ENCODE measurements around a stretch of chr5.

- PRO-cap, result bidirectional peak, plus-strand start at chr5:172873216, minus-strand start at chr5:172873116
- RAMPAGE, long total RNA, 2 experiments, result start-site peak on the minus strand in 1 of 2 experiments, at chr5:172873161-172873182 at its widest, 7 reads per replicate
Observed at GRCh38 chr5:172872875-172873640, 39.0 kb downstream of the ERGIC1 start.

DNA sequence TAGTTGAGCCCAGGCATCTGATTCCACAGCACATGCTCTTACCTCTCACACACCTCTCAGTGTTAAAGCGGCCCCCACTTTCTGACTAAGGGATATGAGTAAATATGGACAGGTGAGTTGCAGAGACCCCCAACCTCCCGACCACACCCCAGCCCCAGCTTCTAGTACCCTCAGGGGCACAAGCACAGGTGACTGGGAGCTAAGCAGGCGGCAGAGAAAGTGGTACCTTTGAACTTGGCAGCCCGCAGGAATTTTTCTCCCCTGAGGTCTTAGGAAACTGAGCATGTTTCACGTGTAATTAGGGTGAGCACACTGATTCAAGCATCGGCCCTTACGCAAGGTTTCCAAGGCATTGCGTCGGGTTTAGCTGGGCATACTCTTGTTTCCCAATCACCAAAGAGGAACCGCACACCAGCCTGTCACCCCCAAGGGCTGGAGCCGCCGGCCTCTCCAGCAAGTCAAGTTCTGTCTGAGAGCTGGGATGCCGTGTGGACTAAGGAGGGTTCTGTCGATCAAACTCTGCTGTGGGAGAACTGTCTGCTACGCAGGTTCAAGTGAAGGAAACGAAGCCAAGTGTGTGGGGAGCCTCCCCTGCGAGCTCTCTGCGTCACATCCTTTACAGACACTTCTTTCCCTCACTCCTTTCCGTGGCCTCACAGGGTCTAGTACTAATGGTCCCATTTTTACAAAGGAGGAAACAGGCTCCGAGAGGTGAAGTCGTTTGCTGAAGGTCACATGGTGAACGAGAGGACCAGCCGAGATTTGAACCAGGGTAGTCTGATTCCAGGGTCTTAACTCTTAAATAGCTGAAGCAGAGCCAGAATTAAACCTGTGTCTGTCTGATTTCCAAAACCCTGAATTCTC is 53.0 kb downstream of the ERGIC1 start:
- PRO-cap, result bidirectional peak, plus-strand start at position 456 of the sequence, minus-strand start at position 470 of the sequence
- RAMPAGE, long total RNA, 2 experiments, result no peak in any of the 2 experiments

- PRO-cap, result unidirectional peak, minus-strand start at chr5:172892820
- RAMPAGE, long total RNA, 2 experiments, result no peak in any of the 2 experiments
Observed at GRCh38 chr5:172892479-172893221, 58.6 kb downstream of the ERGIC1 start.

DNA sequence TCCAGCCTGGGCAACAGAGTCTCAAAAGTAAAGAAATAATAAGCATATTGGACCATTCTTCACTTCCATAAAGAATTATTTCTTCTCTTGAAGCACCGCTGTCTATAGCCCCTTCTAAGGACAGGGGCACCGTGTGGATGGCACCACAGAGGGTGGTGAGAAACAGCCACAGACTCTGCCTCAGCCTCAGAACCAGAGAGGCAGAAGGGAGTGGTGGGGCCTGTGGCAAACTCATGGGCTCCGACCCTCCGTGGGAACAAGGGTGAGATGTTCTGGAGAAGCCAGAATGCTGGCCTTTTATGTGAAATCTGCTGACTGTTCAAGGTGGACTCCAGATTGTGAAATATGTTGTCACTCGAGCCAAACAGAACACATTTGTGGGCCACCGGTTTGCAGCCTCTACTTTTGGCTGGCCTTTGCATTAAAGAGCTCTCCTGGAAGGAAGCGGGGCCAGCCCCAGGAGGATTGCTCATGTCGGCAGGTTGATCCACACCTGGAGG is 62.3 kb downstream of the ERGIC1 start:
- PRO-cap, result no peak
- RAMPAGE, long total RNA, 2 experiments, result no peak in any of the 2 experiments

GRCh38 chr5:172918792-172919517 is 40.3 kb upstream of the RPL26L1 start:
- PRO-cap, result no peak
- RAMPAGE, long total RNA, 2 experiments, result no peak in any of the 2 experiments

DNA sequence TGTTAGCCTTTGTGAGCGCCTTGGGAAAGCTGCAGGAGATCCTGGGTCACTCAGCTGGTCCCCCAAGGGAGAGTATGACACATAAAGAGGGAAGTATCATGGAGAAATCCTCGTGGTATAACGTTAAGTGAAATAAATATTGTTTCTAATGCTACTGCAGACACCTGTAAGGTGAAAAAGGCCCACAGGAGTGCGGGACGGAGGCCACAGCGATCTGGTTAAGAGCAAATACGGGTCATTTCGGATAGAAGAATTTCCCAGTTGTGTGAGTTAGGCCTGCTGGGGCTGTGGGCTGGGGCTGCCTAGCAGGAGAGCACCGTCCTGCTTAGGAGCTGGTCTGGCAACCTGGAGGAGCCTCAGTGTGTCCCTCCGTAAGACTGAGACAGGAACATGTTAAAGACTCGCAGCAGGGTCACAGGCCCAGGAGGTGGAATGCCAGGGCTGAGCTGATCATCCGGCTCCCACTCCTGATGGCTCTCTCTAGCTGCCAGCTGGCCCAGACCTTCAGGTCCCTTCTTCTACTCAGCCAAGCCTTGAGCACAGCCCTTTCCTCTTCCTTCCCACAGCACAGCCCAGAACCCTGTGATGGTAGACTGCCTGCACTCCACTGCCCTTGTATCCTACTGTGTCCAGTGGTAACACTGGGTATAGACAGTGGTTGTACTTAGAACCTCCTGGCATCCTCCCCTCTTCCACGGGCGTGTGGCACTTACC is 4.8 kb downstream of the NKX2-5 start:
- PRO-cap, result bidirectional peak, plus-strand start outside the sequence, minus-strand start at position 587 of the sequence
- RAMPAGE, long total RNA, 2 experiments, result no peak in any of the 2 experiments

GRCh38 chr5:173235901-173236486 is 988 bp upstream of the NKX2-5 start:
- PRO-cap, result unidirectional peak, plus-strand start at chr5:173236332
- RAMPAGE, long total RNA, 2 experiments, result no peak in any of the 2 experiments

- PRO-cap, result bidirectional peak, plus-strand start at chr5:173244616, minus-strand start at chr5:173244428
- RAMPAGE, long total RNA, 2 experiments, result start-site peak on the minus strand in 1 of 2 experiments, at chr5:173244625-173244854 at its widest, 5 to 9 reads per replicate
Observed at GRCh38 chr5:173244206-173244995, 9.4 kb upstream of the NKX2-5 start.

DNA sequence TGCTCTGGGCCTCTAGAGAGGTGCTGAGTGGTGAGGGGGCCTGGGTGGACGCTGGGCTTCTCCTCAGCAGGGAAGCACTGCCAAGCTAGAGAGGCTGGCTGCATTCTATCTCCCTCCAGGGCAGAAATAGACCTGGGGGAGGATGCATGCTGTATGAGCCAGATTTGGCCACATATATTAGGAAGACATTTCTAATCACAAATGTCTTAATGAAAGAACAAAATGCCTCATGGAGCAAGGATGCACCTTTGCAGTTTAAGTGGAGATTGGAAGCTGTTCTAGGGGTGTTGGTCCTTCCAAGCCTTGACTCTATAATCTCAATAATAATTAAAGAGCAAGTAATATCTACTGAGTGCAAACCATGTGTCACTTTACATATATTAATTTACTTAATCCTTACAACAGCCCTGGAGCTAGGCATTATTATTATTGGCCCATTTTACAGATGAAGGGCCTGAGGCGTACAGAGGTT is 43.8 kb upstream of the NKX2-5 start:
- PRO-cap, result unidirectional peak, minus-strand start at position 79 of the sequence
- RAMPAGE, long total RNA, 2 experiments, result no peak in any of the 2 experiments

DNA sequence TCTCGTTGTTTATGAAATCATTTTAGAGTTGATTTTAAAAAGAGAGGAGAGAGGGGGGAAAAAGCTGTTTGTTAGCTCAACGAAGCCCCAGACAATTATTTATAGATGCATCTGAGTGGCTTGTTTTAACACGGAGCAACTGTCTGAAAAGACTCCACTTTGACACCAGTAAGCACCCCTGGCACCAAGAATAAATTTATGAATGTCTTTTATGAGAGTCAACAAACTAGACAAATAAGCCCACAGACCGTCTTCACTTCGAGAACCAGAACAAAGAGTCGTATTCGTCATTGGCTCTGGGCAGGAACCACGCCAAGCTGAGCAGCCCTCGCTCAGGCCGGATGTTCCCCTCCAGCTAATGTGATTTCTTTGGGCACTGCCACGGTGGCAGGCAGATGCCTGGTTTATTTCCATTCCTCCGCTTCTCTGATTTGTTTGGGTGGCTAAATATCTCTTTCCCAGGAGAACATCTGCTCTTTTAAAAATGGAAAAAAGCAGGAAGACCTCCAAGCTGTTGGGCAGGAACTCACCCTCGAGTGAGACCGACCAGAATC is 91.9 kb upstream of the STC2 start:
- PRO-cap, result no peak
- RAMPAGE, long total RNA, 2 experiments, result no peak in any of the 2 experiments

- PRO-cap, result no peak
- RAMPAGE, long total RNA, 2 experiments, result no peak in any of the 2 experiments
Observed at GRCh38 chr5:173689600-173690422, 73.4 kb upstream of the BOD1 start.

- PRO-cap, result no peak
- RAMPAGE, long total RNA, 2 experiments, result no peak in any of the 2 experiments
Observed at GRCh38 chr5:173728836-173729236, 112.4 kb upstream of the BOD1 start.

- PRO-cap, result unidirectional peak, plus-strand start at chr5:173919752
- RAMPAGE, long total RNA, 2 experiments, result no peak in any of the 2 experiments
Observed at GRCh38 chr5:173919273-173919839, 31.2 kb downstream of the CPEB4 start.

- PRO-cap, result no peak
- RAMPAGE, long total RNA, 2 experiments, result no peak in any of the 2 experiments
Observed at GRCh38 chr5:173952752-173953166, 36.2 kb upstream of the C5orf47 start.

DNA sequence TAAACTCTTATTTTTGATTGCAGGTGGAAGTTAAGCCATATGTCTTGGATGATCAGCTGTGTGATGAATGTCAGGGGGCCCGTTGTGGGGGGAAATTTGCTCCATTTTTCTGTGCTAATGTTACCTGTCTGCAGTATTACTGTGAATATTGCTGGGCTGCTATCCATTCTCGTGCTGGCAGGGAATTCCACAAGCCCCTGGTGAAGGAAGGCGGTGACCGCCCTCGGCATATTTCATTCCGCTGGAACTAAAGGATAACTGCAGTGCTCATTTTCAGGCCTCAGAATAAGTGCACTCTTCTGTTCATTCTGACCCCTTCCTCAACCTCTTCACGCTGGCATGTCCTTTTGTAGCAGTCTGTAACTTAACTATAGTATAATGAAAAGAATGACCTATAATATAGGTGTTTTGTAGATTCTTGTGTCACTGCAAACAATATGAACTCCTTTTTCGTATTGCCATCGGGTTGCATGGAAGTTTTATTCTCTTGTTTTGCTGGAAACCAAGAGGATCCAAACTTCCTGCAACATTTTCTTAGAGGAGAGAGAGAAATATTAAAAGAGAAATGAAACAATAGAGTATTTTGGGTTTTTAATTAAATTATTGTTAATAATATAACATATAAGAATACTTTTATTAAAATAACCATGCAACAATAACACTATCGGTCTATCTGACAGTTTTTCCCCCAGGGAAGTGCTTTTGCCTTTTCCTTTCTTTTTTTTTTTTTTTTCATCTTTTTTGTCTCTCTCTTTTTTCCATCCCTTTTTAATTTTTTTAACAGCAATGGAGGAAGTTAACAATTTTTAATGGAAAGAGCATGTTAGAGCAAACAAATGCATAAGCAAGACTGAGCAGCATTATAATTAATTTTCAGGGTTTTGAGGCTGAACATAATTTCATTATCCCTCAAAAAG is 32.8 kb upstream of the C5orf47 start:
- PRO-cap, result no peak
- RAMPAGE, long total RNA, 2 experiments, result no peak in any of the 2 experiments

DNA sequence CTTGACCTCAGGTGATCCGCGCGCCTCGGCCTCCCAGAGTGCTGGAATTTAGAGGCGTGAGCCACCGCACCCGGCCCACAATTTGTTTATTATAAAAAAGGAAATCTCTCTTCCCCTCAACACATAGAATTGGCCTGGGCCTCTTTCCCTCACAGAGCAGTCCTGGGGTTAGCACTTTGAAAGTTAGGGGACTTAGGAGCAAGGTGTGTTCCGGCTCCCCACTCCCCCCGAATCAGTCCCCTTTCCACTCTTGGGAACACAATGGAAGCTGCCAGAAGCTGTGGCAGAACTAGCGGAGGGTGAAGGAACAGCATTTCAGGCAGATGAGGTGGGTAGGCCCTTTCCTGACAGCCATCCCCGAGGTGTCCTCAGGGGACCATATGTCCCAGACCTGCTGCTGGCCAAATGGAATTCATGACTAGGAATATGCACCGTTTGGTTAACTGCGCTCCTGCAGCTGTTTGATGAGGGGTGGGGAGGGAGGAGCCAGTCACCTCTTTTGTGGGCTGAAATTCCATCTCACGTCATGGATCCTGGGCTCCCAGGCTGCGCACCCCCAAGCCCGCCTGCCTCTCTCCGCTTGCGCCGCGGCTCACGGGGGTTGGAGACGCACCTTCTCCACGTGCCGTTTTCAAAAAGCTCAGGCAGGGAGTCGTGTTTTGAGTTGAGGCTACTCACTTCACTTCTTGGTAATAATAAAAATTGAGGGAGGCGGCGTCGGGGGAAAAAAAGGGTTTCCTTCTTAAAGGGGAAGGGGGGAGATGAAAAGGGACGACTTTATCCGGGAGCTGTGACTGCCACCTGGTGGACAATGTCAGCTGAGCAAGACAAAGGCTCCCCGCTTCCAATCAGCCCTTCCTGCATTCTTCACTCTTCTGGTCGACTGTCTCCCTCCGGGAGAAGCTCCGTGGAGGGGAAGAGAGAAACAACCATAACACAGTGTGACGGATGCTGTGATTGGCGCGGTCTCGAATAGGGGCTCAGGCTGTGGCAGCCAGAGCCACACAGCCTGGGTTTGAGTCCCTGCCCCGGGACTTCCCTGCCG is 16.1 kb upstream of the C5orf47 start:
- PRO-cap, result bidirectional peak, plus-strand start at position 579 of the sequence, minus-strand start at position 463 of the sequence
- RAMPAGE, long total RNA, 2 experiments, result no peak in any of the 2 experiments

DNA sequence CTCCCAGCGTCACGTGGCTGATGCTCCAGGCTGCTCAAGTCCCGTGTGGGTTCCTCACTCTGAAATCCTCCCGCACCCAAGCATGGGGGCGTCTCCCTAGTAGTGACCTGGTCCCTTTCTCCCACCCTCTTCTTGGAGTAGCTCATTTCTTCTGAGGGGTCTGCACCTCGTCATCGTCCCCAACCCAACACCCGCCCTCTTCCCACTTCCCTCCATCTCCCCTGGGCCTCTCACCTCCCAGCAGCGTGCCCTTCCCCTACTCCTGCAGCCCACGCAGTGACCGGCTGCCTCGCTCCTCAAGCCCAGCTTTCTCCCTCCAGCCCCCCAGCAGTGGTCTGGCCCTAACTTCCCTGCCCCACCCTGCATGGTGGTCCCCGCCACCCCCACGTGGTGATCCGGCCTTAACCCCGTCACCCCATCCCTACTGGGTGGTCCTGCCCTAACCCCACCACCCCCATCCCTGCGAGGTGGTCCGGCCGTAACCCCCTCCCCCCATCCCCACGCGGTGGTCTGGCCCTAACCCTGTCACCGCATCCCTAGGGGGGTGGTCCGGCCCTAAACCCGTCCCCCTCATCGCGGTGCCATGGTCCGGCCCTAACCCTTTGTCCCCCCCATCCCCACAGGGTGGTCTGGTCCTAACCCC is 390 bp upstream of the C5orf47 start:
- PRO-cap, result no peak
- RAMPAGE, long total RNA, 2 experiments, result no peak in any of the 2 experiments

GRCh38 chr5:174188310-174188876 is 142.9 kb downstream of the NSG2 start:
- PRO-cap, result no peak
- RAMPAGE, long total RNA, 2 experiments, result no peak in any of the 2 experiments

GRCh38 chr5:174725590-174726331 is 1.4 kb downstream of the MSX2 start:
- PRO-cap, result no peak
- RAMPAGE, long total RNA, 2 experiments, result no peak in any of the 2 experiments

GRCh38 chr5:175548765-175549231 is 70.4 kb downstream of the SFXN1 start:
- PRO-cap, result no peak
- RAMPAGE, long total RNA, 2 experiments, result no peak in any of the 2 experiments